ENCODE measurements around a stretch of chr4.

GRCh38 chr4:76831351-76832485 is 66.2 kb downstream of the SOWAHB start:
- RRBS: no CpG with 5 or more reads among the region's 13 CpGs

DNA sequence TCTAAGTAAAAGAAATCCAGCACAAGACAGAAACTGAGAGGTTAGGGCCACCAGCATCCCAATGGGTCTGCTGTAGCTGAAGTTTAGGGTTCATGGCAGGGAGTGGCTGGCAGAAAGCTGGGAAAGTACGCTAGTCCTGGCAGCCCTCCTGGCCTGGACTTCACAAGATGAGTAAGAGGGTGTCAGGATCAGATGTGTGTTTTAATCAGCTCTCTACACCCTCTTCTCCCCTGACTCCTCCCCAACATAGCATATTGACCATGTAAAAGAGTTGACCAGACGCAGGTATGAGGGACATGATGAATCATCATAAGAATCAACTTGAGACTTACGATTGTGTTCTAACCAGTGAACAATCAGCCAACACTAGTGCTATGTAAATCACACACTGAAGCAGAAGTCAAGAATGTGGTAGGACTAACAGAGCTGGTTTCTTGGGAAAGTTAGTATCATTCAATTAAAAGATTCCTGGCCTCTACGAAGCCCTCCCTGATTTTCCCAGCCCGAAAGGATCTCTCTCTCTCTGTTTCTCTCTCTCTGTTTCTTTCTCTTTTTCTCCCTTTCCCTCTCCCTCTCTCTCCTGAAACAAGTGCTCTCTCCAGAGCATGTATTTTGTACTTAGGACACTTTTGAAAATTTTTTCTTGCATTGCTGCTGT is 5.3 kb downstream of the SOWAHB start:
- RRBS: no CpG with 5 or more reads among the region's 5 CpGs

DNA sequence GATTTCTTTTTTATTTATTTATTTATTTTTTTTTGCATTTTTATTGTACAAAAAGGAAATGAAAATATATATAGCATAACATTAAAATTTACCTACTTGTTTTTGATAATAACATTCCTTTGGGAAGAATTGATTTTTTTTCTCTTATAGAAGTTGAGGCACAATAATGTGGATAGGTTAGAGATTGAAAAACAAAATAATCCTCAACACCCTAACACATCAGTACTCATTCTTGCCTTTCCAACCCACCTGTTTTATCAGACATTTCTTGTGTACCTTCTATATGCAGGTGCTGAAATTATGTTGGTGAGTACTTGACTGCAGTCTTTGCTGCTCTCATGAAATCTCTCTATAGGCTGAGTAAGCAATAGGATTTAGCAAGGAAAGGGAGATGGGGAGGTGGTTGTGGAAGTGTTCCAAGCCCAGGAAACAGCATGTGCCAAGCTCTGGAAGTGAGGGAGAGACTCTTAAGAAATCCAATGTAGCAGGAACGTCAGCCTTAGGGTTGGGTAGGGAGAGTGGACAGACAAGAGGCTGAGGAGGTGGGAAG is 5.5 kb downstream of the SEPTIN11 start:
- RRBS: no CpG with 5 or more reads among the region's 1 CpG

- RRBS: no CpG with 5 or more reads among the region's 15 CpGs
These were observed 52.1 kb downstream of the CCNI start for GRCh38 chr4:77023523-77024285.

DNA sequence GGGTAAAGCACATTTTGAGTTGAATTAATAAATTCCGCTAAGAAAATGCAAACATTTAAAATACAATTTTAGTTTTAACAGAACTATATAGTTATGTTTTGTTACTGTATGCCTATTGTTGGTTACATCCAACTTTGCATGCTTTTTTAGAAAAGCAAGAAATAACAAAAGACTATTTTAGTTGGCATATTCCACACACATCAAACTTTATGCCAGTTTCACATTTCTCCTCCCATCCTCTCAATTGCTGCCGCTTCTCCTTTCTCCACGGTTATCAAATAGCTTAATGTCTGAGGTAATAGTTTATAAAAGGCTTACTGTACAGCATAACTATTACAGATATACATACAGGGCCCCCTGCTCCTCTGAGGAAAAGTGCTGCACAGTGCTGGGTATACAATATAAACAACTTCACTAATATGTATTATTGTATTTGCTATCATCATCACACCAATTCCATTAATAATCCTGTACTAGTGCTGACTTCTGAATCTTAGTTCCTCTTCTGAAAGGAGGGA is 2.7 kb downstream of the CCNI start:
- RRBS: no CpG with 5 or more reads among the region's 3 CpGs

DNA sequence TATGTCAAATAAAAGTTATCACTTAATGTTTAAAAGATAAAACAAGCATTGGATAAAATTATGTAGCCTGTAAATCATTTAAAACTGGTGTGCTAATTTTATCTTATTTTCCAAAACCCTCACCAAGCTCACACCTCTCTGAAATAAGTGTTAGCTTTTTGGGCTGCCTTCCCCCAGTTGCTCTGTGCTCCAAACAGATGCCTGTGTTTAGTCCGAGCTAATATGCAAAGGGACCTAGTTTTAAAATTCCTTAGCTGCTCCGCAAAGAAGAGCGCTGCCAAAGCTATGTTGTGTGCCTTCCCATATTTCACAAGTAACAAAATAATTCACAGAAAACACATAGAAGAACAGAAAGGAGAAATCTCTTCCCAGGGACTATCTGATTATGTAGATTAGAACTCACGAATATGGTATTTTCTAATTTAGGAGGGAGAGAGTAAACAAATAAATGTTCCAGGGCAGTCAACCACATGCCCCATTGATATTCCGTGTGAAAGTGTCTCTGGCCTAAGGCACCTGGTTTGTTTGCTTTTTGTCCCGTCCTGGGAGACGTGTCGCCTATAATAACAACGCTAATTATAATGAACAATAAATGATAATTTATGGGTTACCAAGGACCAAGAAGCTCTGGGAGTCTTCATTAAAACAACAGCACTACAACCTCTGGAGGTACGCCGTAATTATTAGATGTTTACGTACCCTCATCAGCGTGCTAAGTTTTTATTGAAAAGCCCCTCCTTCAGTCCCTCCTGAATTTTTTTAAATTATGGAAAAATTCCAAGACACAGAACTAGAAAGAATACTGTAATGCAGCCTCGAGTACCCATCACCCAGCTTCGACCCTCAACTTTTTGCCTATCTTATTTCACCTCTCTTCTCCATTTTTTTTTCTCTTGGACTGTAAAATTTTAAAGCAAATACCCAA is 1.2 kb upstream of the CCNG2 start:
- RRBS: no CpG with 5 or more reads among the region's 15 CpGs

DNA sequence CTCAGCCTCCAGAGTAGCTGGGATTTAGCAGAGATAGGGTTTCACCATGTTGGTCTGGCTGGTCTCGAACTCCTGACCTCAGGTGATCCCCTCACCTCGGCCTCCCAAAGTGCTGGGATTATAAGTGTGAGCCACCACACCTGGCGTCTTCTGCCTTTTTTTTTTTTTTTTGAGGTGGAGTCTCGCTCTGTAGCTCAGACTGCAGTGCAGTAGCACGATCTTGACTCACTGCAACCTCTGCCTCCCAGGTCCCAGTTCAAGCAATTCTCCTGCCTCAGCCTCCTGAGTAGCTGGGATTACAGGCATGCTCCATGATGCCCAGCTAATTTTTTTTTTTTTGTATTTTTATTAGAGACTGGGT is 23.0 kb downstream of the CCNG2 start:
- RRBS: no CpG with 5 or more reads among the region's 5 CpGs

DNA sequence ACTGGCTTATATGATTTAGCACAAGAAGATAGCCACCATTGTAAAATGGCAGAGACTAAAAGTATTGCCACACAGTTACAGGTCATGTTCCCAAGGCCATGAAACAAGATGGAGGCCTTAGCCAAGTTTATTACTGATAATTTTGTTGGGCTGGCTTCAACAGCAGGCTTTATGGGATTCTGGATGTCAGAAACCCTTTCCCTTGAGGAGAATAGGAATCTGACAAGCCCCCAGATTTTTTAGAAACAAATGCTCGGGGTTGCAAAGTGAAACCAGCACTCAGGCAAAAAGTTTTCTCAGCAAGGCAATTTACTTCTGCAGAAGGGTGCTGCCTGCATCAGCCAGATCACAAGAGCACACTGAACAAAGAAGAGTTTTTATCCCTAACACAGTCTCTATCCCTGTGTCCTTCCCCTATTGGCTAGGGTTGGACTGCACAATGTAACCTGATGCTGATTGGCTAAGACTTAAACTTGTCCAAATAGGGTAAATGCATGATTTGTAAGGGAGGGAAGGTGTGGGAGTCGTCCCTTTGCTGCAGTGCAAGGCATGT is 175.6 kb downstream of the CCNG2 start:
- RRBS: no CpG with 5 or more reads among the region's 2 CpGs

- RRBS: no CpG with 5 or more reads among the region's 12 CpGs
These were observed 13.0 kb downstream of the CXCL13 start for GRCh38 chr4:77618464-77619140.

DNA sequence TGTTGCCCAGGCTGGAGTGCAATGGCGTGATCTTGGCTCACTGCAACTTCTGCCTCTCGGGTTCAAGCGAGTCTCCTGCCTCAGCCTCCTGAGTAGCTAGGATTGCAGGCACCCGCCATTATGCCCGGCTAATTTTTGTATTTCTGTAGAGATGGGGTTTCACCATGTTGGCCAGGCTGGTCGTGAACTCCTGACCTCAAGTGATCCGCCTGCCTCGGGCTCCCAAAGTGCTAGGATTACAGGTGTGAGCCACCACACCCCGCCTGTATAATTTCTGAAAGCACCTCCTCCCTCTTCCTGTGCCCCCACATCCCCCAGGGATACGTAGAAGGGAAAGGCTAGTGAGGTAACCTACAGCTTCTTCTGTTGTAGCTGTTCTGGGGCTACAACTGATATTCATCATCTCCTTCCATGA is 102.6 kb downstream of the CXCL13 start:
- RRBS: no CpG with 5 or more reads among the region's 10 CpGs

DNA sequence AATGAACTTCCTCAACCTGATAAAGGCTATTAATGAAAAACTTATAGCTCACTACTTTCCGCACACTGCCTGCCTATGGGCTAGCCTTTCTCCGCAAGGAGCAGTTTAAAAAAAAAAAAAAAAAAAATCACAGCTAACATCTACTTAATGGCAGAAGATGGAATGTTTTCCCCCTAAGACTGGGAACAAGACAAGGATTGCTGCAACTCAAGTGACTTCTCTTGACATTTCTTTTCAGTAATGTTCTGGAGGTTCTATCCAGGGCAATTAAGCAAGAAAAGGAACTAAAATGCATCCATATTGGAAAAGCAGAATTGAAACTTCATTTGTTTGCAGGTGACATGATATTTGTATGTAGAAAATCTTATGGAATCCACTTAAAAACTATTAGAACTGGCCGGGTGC is 7.4 kb downstream of the CNOT6L start:
- RRBS: no CpG with 5 or more reads among the region's 3 CpGs

DNA sequence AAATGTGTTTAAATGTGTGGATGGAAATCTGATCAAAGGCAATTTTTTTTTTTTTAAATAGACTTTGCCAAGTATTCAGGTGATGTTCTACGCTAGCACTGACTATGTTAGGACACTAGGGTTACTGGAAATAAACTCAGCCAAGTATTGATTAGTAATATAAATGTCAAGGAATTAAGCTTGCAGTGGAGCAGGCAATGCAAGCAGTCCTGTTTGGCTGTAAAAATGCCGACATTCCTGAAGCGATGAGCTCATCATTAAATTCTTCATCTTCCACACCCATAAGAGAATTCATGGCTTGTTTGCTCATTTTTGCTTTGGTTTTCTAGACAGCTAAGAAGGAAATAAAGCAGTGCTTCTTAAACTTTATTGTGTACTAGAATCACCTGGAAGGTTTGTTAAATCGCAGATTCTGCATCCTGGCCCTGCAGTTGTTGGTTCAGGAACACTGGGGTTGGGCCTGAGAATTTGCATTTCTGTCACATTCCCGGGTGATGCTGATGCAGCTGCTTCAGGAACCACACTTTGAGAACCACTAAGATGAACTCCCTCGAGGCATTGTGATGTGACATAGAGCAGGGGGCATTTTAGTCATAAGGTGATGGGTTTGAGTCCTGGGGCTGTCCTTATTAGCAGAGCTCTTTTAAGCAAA is 17.8 kb downstream of the ANXA3 start:
- RRBS: no CpG with 5 or more reads among the region's 6 CpGs

DNA sequence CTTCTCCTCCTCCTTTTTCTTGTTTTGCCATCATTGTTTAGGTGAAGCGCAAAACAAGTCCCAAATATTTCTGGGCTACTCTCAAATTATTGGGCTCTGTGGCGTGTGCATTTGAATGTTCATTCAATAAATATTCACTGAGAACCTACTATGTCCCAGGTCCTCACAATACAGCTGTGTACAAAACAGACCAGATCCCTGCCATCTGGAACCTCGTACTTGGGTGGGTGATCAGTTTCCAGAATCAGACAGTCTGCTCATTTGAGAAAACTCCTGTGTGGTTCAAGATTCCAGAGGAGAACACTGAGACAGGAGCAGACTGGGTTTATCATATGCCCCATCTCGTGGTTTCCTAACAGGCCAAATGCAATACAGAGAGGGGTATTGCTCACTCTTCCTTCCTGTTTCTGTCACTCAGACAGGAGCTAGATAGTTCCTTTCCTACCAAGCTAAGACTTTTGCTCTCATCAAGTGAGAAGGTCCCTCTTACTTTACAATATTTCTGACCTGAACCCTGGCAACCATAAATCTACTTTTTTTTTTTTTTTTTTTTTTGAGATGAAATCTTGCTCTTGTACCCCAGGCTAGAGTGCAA is 106.4 kb downstream of the ANXA3 start:
- RRBS: no CpG with 5 or more reads among the region's 4 CpGs

GRCh38 chr4:78720861-78721813 is 55.0 kb upstream of the BMP2K start:
- RRBS: no CpG with 5 or more reads among the region's 11 CpGs

DNA sequence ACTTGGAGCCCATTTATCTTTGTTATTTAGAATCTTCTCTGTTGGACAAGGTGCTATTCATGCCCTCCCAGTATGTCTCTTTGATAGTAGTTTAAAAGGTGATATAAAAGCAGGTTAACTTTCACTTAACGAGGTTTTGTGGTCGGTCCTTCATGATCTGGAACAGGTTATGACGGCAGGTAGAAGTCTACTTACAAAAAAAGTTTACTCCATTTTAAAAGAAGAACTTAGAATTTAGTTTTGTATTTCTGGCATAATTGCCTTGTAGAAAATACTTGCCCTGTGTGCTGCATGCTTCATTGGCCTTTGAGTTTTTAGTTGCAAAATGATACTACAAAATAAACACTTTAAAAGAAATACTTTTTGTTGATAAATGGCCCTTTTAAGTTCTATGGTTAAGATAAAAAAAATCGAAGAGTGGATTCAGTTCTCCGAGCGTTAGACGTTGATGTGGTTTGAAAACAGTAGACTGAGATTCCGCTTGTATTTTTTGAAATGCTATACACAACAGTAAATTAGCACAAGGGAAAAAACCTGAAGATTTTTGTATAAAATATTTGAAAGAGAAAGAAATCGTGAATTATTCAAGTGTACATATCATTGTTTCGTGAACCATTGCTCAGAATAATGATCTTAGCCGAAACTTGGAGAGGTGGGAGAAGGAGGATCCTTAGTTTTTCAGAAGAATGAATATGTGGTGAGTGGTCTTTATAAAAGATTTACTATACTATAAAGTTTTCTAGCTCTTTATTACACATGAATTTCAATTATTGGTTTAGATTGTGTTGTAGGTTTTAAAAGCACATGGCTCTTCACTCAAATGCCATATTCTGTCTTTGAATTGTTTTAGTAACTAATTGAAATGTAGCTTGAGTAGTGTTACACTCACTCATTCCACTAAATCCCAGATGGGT is 1.4 kb downstream of the BMP2K start:
- RRBS: no CpG with 5 or more reads among the region's 11 CpGs

GRCh38 chr4:78778243-78779183 is 2.4 kb downstream of the BMP2K start:
- RRBS: no CpG with 5 or more reads among the region's 10 CpGs

DNA sequence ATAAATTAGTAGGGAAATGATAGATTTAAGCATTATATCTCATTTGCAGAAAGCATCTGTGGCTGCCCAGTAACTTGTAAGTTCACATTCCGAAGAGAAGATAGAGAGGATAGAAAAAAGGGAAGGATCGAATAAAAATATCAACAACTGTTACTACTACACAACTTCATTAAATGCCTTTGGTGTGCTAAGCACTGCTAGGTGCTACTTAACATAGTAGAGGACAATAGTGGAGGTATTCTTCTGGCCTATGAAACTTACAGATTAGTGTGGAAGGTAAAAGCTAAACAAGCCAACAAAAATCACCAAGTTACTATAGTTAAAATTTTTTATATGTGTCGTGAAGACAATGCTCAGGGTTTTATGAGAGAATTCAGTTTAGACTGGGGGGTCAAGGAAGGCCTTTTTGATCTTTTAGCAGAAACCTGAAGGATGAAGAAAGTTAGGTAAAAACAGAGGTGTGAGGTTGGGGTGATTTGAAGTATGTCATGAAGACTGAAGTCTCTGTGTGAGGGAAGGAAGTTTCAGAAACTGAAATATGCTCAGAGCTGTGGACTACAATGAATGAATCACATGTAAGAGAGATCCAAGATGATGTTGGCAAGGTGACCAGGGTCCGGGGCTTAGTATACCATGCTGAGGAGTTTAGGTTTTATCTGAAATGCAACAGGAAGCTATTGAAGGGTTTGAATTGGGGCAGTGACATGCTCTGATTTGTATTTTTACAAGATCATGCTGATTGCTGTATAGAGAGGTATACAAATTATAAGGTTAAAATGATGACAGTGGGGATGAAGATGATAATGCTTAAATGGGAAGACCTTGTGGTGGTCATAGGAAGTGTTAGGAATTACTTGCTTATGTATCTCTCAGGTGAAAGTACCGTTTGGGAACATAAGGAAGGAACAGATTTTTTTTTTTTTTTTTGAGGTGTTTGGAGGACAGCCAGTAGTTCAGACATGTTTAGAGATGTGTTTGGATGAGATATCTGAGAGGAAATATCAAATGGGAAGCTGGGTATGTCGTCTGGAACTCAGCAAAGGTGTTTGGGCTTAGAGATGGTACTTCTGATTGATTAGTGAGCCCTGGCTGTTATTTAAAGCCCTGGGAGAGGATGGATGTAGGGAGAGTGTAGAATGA is 4.7 kb downstream of the BMP2K start:
- RRBS: no CpG with 5 or more reads among the region's 6 CpGs

DNA sequence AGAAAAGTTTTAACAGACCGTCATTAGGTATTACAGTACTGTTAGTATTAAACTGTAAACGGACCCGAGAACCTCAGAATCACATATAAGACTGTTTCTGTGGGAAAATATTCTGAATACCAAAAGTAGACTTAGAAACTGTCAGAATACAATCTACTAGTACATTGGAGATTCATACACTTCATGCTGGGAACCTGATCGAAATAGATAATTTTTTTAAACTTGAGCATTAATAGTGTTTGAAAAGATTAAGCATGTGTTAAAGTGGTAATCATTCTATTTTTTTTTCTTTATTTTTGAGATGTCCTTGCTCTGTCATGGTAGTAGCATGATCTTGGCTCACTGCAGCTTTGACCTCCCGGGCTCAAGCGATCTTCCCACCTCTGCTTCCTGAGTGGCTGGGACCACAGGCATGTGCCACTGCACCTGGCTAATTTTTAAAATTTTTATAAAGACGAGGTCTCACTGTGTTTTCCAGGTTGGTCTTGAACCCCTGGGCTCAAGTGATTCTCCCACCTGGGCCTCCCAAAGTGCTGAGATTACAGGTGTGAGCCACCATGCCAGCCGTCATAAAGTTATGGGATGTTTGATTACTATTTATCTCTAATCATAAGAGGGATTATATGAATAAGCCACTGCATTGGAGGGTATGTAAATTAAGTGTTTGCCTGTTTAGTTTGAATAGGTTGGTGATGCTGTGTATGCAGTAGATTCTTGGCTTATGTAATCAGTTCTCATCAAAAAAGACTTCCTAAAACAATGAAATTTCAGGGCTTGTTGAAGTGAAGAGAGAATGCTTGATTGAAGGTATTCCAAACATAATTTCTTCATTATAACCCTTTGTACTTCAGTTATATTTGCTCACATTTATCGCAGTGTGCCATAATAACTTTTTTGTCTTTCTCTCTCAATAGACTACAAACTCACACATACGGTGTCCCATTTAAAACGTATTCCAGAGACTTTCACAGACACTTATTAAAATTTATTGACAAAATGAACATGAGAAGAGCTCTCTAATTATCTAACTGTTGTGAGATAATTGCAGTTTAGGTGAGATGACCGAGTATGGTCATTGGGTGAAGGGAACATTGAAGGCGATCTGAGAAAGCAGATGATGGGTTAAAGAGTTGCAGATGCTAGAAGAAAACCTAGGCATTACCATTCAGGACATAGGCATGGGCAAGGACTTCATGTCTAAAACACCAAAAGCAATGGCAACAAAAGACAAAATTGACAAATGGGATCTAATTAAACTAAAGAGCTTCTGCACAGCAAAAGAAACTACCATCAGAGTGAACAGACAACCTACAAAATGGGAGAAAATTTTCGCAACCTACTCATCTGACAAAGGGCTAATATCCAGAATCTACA is 18.6 kb downstream of the BMP2K start:
- RRBS: no CpG with 5 or more reads among the region's 14 CpGs

DNA sequence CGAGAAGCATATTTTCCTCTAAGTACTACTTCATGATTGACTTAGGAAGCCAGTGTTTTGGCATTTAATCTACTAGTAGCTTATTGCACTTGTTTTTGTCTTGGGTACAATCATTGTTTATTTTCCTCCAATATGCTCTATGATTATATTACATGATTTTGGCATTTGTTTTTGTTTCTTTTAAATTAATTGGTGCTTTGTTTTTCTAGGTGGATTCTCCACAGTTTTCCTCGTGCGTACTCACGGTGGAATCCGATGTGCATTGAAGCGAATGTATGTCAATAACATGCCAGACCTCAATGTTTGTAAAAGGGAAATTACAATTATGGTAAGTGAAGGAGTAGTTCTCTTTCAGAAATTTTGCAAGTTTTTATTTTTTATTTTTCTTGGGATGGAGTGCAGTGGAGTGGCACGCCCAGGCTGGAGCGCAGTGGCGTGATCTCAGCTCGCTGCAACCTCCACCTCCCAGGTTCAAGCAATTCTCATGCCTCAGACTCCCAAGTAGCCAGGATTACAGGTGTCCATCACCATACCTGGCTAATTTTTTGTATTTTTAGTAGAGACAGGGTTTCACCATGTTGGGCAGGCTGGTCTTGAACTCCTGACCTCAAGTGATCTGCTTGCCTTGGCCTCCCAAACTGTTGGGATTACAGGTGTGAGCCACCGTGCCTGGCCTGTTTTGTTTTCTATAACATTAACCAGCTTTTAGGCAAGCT is 49.8 kb downstream of the BMP2K start:
- RRBS: no CpG with 5 or more reads among the region's 11 CpGs